Panc1 (cell line): ENCODE measurements around the gene RNF213.

GRCh38 chr17:79841402-79842504 is 2.5 kb upstream of the CBX4 start:
- RRBS, 2 experiments, result 2 to 36% methylated on average over 6 to 16 of the region's 71 CpGs

DNA sequence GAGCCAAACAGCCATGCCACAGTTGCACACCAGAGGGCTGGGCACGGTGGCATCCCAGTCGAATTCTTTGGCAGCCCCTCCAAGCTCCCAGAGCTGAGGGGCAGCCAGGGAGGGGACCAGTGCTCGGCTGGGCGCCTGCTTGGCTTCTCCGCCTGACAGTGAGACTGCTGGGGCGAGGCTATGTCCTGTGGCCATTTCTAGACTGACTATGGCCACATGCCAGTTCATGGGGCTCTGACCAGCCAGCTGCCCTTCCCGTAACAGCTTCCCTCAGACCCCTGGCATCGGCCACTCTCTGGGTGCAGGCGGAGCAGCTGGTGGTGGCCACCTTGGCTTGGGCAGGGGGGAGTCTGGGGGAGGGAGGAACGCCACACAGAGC is 34.8 kb downstream of the TBC1D16 start:
- RRBS, 2 experiments, result no CpG with 5 or more reads among the region's 10 CpGs

DNA sequence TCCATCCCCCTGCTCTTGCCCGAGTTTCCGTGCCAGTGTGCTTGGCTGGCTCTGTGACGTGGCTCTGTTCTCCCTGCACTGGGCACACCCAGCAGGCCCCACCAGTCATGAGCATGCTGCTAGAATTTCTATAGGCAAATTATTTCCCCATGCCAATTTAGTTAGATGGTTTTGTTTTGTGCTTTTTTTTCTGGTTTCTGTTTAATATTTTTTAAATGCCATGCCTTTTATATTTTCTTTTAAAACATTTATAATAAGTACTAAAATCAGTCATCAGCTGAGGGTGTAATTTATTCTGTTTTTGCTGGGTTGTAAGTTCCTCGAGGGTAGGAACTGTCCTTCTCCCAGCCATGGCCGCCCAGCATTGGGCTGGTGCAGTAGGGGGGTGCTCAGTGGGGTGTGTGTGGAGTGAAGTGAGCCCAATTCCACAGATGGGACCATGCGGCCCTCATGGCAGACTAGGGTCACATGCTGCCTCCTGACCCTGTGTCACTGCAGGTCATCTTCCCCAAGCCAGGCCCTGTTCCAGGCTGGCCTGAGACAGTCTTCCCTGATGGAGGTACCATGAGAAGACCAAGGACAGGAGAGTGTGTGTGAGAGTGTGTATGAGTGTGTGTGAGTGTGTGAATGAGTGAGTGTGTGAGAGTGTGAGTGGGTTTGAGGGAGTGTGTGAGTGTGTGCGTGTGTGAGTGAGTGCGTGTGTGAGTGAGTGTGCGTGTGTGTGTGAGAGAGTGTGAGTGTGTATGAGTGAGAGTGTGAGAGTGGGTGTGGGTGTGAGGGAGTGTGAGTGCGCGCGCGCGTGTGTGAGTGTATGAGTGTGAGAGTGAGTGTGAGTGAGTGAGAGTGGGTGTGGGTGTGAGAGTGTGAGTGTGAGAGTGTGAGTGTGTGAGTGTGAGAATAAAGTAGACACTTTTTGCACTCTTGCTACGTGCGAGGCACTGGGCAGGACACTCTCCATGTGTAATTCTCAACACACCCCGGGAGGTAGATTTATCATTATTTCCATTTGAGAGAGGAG is 3.7 kb downstream of the SLC26A11 start:
- RRBS, 2 experiments, result no CpG with 5 or more reads among the region's 17 CpGs

GRCh38 chr17:80260723-80261757 is at the start of gene RNF213:
Gene RNF213 (plus strand): TSS chr17:80260852.
- RRBS, 2 experiments, result 2 to 6% methylated on average over 17 to 20 of the region's 109 CpGs

DNA sequence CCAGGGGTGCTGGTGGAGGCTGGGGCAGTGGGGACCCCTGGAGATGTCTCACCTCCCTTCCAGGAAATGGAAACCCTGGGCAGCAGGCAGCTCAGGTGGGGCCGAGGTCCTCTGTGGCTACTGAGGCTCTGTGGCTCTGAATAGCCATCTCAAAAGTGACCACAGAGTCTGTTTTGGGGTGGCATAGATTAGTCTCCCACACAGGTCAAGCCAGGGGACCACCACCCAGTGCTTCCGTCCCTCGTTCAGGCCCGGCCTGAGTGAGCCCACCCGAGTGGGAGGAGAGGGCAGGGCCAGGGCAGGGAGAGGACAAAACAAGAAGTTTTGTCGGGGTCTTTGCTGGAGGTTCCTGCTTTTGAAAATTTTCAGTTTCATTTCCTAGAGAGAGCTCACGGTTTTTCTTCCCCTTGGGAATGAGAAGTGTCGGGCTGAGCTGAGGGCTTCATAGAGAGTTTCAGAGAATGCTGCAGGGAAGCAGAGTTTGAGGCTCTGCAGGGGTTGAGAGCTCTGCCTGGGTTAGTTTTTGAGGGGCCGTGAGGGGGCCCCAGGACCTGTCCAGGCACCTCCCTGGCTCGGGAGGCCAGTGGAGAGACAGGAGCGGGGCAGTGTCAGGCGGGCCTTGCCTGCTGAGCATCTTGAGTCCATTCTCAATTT is 3.3 kb downstream of the RNF213 start:
- RRBS, 2 experiments, result no CpG with 5 or more reads among the region's 12 CpGs

DNA sequence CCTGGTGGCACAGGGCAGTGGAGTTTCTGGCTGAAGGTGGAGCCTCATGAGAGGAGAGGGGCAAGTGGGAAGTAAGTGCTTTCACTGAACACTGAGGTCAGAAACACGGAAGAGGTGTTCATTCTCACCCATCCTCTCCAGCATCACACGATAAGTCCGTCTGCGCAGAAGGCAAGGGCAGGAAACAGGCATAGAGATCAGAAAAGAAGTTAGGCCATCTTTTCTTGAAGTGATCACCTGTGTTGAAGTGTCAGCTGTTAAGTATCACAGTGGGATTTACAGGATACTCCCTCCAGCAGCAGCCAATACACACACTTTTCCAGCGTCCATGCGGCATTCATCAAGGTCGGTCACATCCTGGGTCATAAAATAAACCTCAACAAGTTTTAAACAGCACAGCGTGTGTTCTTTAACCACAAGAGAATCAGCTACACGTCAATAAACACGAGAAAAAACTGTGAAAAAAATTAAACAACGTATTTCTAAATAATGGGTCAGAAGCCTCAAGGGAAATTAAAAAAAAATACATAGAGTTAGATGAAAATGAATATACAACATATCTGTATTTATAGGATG is 194.7 kb downstream of the RPTOR start:
- RRBS, 2 experiments, result no CpG with 5 or more reads among the region's 11 CpGs

- RRBS, 2 experiments, result no CpG with 5 or more reads among the region's 2 CpGs
These were observed 207.6 kb downstream of the RPTOR start for GRCh38 chr17:80752292-80752542.

DNA sequence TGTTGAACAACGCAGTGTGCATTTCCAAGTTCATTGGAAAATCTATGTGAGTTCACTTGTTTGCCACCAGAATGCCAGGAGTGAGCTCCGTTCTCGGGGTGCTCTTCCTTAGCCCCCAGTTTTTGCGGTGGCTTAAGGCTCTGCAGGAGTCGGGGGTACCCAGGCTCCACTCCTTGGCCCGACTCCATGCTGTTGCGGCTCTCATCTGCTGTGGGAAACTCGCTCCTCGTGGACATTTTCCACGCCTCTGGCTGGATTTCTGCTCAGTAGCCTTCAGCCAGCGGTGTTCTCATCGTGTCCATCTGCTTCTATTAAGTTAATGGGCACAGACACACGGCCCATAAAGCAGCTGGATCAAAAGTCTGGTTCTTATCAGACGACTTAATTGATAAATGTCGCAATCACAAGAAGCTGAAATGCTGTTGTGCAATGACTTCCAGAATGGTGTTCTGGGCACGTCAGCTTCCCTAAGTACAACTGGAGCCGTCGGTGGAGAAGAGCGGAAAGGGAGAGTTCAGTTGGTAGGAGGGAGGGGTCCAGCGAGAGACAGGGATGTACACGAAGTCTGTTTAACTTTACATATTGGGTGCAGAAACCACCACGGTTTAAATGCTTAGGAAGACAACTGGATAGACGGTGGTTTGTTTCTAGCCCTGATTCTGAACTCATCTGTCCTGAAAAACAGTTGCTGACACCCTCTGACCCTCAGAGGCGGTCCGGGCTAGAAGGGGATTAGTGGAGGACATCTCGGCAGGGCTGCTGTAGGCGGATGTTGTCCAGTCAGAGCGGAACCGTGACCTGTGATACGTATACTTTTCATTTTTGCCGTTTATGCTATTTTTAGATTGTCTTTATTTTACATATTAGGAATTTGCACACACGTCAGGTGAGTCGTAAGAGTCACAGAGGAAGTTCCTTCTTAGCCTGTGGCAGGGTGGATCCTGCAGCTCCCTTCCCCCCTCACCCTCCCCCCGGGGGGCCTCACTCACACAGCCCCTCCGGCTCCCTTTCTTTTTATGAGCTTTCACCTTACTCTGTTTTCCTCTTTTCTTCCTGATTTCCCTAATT is 211.5 kb upstream of the CHMP6 start:
- RRBS, 2 experiments, result no CpG with 5 or more reads among the region's 35 CpGs

DNA sequence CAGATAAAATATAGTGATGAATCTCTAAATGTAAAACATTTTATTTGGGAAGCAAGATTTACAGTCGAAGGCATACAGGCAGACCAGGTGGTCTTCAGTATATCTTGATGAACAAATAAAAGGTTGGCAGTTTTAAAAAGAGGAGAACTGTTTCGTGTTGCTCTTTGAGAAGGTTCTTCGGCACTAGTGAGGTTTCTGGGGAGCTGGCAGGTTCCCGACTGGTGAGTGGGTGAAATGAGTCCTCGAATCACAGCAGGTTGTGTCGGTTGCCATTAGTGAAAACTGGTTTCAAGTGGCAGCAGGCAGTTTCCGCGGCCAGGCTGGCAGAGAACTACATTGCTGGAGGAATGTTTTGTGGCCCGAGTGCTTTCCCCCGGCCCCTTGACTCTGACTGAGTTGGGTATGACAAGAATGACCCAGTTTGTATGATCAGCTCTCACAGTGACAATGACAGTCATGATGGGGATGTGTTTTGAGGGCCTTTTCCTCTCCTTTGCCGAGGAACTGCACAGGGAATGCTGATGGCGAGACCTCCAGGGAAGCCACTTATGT is 206.3 kb upstream of the CHMP6 start:
- RRBS, 2 experiments, result no CpG with 5 or more reads among the region's 12 CpGs

- RRBS, 2 experiments, result no CpG with 5 or more reads among the region's 21 CpGs
These were observed 168.6 kb upstream of the CHMP6 start for GRCh38 chr17:80822862-80823530.

GRCh38 chr17:80832267-80832877 is 159.3 kb upstream of the CHMP6 start:
- RRBS, 2 experiments, result no CpG with 5 or more reads among the region's 14 CpGs

GRCh38 chr17:80891361-80892043 is 100.1 kb upstream of the CHMP6 start:
- RRBS, 2 experiments, result no CpG with 5 or more reads among the region's 25 CpGs

DNA sequence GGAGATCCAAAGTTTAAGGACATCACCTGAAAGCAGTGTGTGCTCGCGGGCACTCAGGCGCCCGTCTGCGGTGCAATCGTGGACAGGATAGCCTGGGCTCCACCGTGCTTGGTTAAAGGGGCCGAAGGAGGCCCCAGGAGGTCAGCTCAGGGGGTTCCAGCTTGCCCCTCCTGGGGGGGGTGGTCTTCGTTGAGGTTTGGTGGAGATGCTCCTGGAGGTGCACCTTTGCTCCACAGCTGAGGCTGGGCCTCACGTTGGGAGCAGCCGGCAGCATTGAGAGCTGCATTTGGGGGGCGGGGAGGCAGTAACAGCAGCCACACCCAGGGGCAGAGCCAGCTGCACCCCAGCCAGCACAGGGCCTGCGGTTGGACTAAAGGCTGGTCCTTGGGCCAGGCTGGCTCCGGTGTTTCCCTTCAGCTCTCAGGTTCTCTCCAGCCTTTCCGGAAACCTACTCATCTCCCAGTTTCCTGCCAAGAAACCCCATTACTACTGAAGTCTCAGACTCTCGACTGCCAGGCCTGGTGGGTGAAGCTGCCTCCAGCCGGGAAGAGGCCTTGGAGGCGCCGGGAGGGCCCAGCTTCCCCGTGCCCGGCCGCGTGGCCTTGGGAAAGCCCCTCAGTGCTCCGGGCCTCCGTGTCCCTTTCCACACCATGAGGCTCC is 14.2 kb upstream of the BAIAP2 start:
- RRBS, 2 experiments, result 55 to 61% methylated on average over 6 of the region's 25 CpGs

DNA sequence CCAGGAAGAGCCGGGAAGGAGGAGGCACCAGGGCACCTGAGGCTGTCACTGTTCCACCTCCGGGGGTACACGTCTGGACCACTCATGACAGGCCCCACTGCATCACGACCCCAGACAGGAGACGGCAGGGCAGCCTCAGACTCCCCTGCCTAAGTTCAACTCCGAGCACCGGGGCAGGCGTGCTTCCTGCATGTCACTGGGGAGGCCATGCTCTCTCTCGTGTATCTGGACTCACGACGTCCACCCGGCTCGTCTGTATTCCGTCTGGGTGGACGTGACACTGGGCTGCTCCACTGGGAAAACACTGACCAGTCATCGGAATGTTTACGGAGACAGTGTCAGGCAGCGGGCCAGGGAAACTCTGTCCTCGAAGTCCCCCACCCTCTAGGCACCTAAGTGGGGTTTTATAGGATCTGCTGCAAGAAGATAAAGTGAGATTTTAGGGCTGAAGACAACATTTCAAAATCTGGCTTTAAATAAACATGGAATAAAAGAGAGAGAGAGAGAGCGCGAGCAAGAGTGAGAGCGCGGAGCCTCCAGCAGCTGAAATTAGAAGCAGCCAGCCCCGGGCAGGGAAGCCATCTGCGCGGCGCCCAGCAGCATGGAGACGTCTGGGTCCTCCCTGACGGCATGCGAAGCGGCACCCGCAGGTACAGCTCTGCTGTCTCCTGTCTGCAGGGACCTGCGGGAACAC is 8.2 kb upstream of the BAIAP2 start:
- RRBS, 2 experiments, result 74 to 88% methylated on average over 8 to 10 of the region's 33 CpGs

GRCh38 chr17:81037926-81038816 is 3.2 kb downstream of the BAIAP2 start:
- RRBS, 2 experiments, result 10 to 19% methylated on average over 7 of the region's 28 CpGs

- RRBS, 2 experiments, result 2 to 10% methylated on average over 3 to 11 of the region's 50 CpGs
These were observed 8.9 kb downstream of the BAIAP2 start for GRCh38 chr17:81043544-81044496.

DNA sequence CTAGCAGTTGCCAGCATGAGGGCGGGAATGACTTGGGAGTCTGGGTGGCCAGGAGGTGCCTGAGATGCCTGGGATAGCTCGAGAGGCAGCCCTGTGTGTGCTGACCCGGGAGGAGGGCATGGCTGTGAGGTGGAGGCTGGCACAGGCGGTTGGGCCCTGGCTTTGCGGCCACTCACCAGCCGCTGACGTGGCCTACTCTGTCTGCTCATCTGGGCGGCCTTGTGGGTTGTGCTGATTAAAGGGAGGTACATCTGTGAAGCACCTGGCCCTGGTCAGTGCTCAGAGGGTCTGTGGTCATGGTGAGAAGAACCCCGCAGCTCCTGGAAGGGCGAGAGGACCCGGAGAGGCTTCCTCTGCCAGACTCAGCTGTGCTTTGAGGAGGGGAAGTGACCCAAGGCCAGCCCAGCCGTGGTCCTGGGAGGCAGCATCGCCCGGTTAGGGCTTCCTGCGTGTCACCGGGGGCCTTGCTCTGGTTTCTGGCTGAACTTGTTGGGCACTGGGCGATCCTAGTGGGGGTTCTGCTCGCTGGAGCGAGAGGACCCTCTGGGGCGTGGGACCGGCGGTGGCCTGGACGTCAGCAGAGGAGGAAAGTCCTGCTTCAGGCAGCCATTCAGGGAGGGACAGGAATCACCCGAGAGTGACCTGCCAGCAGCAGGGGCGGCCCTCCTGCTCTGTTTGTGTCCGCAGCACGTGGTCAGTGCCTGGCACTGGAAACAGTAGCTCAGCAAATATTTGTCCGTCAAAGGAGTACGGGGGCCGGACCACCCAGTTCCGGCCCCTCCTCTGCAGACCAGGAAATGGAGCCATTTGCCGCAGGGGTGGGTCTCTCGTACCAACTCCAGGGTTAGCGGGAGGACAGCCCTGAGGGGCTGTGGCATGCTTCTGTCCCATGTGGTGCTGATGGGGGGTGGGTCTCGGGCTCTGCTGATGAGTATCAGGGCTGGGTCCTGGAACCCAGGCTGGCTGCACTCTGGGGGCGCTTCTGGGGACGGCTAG is 48.1 kb downstream of the BAIAP2 start:
- RRBS, 2 experiments, result 93% methylated on average over 9 of the region's 37 CpGs

DNA sequence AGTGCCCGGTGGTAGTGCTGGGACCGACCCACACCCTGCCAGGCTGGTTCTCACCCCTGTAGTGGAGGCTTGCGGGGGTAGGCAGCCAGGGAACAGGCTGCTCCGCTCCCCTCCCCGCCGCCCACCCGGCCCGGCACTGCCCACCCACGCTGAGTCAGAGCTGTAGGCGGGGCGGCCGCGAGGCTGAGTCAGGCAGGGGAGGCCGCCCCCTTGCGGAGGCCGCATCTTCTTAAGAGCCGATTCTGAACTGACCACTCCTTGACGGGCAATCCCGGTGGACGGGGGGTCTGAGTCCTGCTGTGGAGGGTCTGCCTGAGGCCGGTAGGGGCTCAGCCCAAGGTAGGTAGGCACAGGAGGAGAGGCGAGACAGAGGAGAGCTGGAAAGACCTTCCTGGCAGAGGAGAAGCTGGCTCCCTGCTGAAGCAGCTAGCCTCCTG is 62.4 kb downstream of the BAIAP2 start:
- RRBS, 2 experiments, result 4 to 14% methylated on average over 4 of the region's 22 CpGs

DNA sequence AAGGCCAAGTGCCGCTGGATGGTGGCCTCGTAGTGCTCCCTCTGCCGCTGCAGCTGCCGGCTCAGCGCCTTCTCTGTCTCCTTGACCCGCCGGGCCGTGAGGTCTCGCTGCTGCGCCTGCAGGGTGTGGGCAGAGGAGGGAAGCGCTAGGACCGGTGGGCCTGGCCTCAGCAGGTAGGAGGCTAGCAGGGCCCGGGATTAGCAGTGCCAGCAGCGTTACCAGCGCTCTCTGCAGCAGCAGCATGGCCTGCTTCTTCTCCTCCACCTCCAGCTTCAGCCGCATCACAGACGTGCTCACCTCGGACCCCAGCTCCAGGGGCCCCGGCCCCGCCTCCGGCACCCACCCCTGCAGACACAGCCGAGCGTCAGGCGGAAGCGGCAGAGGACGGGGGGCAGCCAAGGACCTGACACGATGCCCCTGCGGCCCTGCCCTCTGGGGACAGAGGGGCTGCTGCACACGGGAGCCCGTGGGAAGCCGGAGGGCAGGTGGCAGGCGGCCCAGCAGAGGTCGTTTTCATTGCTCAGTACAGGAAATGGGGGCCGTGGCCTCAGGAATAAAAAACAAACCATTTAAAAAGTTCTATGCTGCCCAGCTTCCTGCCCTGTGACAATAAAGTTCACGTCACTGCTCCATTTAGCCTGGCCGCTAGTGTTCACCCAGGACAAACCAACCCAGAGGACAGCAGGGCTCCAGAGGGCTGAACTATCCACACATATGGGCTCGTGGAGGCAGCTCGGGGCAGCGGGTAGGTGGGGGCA is 25.9 kb downstream of the CEP131 start:
- RRBS, 2 experiments, result 88 to 91% methylated on average over 11 to 16 of the region's 39 CpGs

- RRBS, 2 experiments, result 93 to 95% methylated on average over 3 to 4 of the region's 21 CpGs
These were observed 7.1 kb downstream of the NDUFAF8 start for GRCh38 chr17:81246125-81246715.